T47D (cell line): ENCODE measurements around a stretch of chr11.

DNA sequence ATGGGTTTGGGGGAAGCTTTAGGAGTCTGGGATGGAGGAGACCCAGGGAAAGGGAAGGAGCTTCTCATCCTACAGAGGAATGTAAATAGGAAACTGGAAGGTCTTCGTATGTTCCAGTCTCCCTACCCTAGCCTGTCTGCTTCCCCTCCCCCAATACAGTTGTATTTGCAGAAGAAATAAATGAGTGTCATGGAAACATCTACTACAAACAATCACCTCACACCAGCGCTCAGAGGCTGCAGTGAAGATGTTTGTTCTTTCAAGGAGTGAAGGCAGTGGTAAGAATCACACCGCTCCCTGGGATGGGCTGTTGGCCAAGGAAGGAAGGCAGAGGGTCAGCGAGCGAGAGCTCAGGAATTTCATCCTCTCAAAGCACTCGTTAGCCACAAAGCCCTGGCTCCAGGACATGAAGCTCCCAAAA lies 1.1 kb upstream of the IGSF9B start:
- RRBS: no CpG with 5 or more reads among the region's 6 CpGs

GRCh38 chr11:134037742-134037955 lies 31.2 kb upstream of the JAM3 start:
- RRBS: no CpG with 5 or more reads among the region's 8 CpGs

- RRBS: 1% methylated on average over 30 of the region's 64 CpGs
Observed at GRCh38 chr11:134224739-134225314, 356 bp downstream of the VPS26B start.

GRCh38 chr11:134236450-134237593 lies 12.4 kb downstream of the VPS26B start:
- RRBS: no CpG with 5 or more reads among the region's 14 CpGs